Daoy (cell line): ENCODE data around the gene RFX4.

DNA sequence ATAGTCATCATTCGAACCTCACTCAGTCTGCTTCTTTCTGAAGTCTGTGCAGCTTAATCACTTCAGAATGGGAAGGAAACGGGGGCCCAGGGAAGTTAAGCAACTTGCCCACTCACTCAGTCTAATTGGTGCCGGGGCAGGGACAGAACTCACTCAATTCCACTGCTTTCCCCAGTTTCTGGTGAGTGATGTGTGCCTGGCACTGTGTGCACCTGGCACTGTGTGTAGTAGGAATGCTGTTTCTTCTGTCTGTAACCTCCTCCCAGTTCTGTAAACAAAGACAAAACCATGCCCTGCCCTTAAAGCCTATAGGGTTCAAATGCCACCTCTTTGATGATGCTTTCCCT, 1.3 kb upstream of the CKAP4 start:
- RAMPAGE, long total RNA: no peak

- RAMPAGE, long total RNA: no peak
Measured at GRCh38 chr12:106304636-106305187, 2.2 kb downstream of the TCP11L2 start.

DNA sequence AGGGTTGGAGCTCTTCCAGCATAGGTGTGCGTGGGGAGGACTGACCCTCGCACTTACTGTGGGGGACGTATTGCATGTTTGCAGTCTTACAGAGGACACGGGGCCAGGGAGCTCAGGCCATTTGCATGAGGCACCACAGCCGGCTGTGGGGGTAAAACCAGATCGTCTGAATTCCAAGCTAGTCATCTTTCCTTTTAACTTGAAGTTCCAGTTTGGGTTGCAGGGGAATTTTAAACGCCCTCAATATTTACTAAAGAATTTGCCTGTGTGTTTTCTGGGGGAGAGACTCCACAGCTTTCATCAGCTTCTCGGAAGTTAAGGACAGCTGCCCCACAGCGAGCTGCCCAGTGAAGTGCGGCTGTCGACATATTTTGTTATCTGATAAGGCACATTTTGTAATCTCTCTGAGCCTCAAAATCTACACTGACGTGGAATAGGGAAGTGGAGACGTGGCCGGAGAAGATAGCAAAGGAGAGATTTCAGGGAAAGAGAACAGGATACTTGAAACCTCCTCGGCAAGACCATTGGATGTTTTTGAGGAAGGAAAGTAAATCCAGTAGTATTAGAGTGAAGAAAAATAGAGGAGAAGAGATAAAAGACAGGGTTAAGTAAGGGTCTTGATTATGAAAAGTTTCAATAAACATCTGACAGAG, 777 bp downstream of the POLR3B start:
- RAMPAGE, long total RNA: no peak

- RAMPAGE, long total RNA: no peak
Measured at GRCh38 chr12:106582522-106583263, at the start of gene RFX4. Gene RFX4, plus strand, starts transcription at chr12:106583004.

- RAMPAGE, long total RNA: no peak
Measured at GRCh38 chr12:107042545-107043178, 50.7 kb downstream of the CRY1 start.

DNA sequence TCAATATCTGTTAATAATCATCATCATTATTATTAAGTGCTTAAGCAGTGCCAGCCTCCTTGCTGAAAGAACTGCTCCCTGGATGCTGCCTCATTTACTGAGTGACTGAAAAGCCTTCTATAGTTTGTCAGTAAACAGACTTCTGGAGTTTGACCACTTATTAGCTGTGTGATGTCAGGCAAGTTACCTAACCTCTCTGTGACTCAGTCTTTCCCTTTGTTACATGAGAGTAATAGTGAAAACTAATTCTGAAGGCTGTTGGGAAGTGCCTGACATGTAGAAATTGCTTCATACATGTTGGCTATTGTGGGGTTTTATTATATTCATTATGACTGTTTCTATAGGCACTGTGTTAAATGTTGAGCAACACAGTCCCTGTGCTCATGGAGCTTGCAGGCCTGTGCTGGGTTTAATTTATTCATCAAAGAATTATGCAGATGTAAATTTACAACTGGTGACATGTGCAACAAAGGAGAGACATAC, 11.3 kb downstream of the ABTB3 start:
- RAMPAGE, long total RNA: no peak

GRCh38 chr12:107492394-107493309, 174.4 kb downstream of the ABTB3 start:
- RAMPAGE, long total RNA: no peak

GRCh38 chr12:107634995-107635624, 50.5 kb upstream of the PWP1 start:
- RAMPAGE, long total RNA: no peak

- RAMPAGE, long total RNA: no peak
Measured at GRCh38 chr12:107660115-107660556, 25.5 kb upstream of the PWP1 start.

GRCh38 chr12:107708872-107709405, 23.3 kb downstream of the PWP1 start:
- RAMPAGE, long total RNA: no peak

DNA sequence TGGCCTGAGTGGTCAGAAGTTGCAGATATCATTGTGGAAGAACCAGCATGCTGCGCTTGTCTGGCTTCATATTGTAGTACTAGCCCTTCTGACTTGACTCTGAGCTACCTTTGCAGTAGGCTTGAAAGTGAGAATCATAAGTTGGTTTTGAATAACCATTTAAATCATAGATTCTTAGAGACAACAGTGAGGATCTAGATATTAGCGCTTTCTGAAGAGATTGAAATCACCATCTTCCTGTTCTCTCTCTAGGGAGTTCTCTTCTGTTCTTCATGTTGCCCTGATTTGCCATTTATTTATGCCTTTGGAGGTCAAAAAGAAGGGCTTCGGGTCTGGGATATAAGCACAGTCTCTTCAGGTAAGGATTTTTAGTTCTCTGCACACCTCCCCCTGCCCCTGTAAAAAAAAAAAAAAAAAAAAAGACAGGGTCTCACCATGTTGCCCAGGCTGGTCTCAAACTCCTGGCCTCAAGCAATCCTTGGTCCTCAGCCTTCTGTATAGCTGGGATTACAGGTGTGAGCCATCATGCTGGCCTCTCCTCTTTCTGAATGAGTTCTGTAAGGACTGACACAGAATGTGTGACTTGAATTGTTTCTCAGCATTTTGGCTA, 24.7 kb downstream of the PWP1 start:
- RAMPAGE, long total RNA: no peak

- RAMPAGE, long total RNA: no peak
Measured at GRCh38 chr12:108129934-108130474, 916 bp downstream of the WSCD2 start.

DNA sequence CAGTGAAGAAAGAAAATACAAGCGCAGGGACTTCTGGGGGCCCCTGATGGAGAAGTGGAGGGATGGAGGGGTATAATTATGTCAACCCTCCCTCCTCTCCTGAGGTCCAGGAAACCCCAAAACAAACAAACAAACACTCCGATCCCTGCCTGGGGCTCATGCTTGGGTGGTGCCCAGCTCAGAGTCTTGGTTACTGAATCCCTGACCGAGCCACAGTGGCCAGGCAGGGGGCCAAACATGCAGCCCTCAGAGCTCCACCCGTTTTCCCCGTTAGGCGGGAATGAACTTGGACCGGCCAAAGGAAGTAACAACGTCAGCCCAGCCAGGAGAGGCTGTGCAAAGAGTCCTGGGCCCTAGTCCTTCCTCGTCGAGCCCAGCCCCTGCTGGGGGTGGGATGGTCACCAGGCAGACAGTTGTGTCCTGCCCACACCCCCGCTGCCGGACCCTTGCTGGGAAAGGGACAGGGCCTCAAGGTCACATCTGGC, 36.2 kb downstream of the CMKLR1 start:
- RAMPAGE, long total RNA: no peak

DNA sequence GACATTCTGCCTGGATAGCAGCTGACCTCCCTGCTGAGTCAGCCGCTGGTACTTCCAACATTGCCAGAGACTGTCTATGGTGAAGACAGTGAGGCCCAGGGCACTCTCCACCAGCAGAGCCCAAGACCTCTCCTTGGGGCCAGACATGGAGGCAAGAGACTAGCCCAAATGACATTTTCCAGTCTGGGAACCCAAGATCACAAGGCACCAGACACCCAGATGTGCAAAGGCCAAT, 5.9 kb downstream of the CMKLR1 start:
- RAMPAGE, long total RNA: no peak

GRCh38 chr12:108343000-108343486, 3.9 kb upstream of the CMKLR1 start:
- RAMPAGE, long total RNA: no peak

DNA sequence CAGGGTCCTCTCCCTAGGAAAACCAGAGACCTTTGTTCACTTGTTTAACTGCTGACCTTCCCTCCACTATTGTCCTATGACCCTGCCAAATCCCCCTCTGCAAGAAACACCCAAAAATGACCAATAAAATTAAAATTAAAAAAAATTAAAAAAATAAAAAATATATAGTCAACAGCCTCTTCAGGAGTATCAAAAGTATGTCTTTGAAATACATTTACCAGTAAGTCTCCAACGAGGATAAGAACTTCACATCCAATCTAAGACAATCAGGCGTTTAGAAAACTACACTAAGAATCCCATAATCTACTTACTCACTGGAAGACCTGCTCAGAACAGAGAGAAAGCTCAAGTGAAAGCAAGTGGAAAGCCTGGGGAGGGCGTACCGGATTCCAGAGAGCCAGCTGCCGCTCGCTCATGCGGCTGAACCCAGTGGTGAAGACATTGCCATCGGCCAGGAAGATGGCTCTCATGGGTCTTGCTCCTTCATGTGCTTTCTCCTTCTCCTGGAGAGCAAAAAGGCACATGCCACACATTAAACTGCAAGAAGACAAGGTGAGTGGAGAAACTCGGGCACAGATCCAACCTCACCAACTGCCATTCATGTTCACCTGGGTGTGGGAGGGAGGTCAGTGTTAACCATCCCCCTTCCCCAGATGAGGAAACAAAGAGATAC, 23.4 kb upstream of the SELPLG start:
- RAMPAGE, long total RNA: no peak

DNA sequence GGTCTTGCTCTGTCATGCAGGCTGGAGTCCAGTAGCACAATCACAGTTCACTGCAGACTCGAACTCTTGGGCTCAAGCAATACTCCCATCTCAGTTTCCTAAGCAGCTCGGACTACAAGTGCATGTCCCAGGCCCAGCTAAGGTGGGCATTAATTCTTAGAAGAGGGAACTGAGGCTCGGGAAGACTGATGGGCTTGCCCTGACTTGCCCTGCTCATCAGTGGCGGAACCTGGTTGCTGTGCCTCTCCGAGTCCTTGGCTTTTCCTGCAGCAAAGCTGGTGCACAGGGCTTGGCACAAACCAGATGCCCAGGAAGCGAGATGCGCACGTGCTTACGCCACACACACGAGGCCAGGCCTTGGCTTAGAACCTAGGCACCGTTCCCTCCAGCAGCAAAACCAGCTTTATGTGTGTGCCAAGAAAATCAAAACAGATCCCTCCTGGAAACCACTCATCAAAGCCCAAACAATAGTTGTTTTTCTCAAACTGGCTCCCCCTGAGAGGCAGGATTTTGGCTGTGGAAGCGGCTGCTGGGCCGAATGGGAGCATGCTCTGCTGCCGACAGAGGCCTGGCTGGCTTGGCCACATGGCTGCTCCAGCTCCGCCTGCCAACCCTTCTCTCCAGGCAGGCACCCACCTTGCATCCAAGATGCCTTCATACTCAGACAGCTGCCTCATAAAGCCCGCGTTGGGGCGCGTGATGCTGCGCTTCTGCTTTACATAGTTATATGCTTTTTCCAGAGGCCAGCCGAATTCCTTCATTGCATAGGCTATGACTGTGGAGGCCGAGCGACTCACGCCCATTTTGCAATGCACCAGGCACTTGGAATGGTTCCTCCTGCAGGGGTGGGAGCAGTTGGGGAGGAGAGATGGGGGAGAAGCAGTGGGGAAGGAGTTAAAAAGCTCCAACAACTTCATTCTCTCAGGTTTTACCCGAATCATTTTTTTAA, 58.7 kb downstream of the SSH1 start:
- RAMPAGE, long total RNA: no peak

DNA sequence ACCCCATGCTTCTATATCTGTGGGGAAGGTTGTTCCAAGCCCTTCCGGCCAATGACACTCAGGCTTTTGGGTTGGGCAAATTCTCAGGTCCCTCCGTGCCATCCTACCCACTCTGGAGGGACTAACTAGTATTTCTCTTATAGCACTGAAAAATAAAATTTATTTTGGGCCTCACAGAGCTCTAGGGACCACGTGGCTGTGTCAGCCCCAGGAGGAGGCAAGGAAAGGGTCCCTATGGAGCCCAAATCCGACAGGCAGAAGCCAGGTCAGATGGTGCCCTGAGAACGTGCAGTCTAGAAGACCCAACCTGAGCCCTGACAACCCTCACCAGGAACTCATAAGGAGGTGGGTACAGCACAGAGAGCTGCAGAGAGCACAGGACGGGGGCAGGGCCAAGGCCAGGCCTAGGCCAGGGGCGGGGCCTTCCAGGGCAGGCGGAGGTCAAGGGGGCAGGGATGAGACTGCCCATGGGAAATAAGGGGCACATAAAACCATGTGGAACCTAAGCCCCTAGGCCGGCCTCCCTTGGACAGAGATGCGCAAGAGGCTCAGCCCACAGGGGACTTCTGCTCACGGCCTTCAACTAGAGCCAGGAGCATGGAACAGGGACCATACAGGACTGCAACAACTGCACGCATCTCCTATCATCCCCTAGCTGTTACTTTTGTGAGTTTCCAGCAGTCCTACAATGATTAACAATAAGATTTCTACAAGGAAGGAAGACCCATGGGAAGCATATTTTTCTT, 45.1 kb downstream of the SSH1 start:
- RAMPAGE, long total RNA: no peak

GRCh38 chr12:108832549-108833778, 24.4 kb downstream of the SSH1 start:
- RAMPAGE, long total RNA: no peak

GRCh38 chr12:108845913-108846888, 11.2 kb downstream of the SSH1 start:
- RAMPAGE, long total RNA: no peak